Smooth muscle cell (in vitro differentiated cells): ENCODE data around the genes H3-3A, LIN9 and PARP1.

- RAMPAGE, long total RNA, result no peak
Measured at GRCh38 chr1:225464662-225466071, 37.3 kb upstream of the LBR start.

GRCh38 chr1:225466946-225468156, 39.5 kb upstream of the LBR start:
- RAMPAGE, long total RNA, result no peak

DNA sequence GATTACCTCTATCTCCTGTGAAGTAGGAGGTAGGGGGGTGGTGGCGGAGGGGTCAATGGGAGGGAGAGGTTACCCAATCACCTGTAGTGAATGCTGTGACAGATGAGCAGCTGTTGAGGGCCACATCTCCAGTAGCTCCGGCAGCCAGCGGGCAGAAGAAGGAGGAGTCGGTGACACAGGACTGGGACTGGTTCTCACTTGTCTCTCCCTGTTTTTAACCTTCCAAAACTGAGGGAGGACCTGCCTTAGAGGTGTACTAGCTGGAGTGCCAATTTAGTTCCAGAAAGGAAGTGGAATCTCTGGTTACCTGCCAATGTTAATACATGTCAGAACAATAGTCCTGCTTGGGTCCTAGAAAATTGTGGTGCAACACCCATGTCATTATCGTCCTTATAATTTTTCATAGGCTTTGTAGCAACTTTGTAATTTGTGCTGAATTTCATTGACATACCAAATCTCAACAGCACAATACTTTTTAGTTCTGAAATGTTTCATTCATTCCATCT, 56.2 kb upstream of the ENAH start:
- RAMPAGE, long total RNA, result no peak

- RAMPAGE, long total RNA, result no peak
Measured at GRCh38 chr1:225746524-225747237, 30.9 kb upstream of the SRP9 start.

GRCh38 chr1:225767136-225767486, 10.5 kb upstream of the SRP9 start:
- RAMPAGE, long total RNA, result no peak

DNA sequence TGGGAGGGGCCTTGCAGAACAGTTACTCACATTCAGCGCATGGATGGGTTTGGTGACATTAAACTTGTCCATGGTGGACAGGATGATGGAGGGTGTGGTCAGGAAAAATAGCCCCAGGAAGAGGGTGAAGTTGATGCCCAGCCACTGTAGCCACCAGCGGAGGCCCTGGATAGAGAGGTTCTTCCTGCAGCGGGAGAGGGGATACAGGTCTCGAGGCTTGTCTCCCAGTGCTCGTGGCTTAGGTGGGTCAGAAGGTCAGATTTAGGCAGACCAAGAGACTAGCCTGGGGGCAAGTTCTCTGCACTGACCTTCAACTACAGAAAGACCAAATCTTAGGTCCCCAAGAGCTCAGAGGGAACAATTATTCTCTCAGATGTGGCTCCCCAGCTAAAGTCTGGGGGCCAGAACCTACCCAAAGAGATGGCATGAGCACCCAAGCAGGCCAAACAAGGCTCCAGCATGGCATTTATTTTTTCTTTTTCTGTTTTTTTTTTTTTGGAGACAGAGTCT, 23.0 kb downstream of the TMEM63A start:
- RAMPAGE, long total RNA, result no peak

GRCh38 chr1:225865822-225866412, 16.3 kb downstream of the TMEM63A start:
- RAMPAGE, long total RNA, result no peak

DNA sequence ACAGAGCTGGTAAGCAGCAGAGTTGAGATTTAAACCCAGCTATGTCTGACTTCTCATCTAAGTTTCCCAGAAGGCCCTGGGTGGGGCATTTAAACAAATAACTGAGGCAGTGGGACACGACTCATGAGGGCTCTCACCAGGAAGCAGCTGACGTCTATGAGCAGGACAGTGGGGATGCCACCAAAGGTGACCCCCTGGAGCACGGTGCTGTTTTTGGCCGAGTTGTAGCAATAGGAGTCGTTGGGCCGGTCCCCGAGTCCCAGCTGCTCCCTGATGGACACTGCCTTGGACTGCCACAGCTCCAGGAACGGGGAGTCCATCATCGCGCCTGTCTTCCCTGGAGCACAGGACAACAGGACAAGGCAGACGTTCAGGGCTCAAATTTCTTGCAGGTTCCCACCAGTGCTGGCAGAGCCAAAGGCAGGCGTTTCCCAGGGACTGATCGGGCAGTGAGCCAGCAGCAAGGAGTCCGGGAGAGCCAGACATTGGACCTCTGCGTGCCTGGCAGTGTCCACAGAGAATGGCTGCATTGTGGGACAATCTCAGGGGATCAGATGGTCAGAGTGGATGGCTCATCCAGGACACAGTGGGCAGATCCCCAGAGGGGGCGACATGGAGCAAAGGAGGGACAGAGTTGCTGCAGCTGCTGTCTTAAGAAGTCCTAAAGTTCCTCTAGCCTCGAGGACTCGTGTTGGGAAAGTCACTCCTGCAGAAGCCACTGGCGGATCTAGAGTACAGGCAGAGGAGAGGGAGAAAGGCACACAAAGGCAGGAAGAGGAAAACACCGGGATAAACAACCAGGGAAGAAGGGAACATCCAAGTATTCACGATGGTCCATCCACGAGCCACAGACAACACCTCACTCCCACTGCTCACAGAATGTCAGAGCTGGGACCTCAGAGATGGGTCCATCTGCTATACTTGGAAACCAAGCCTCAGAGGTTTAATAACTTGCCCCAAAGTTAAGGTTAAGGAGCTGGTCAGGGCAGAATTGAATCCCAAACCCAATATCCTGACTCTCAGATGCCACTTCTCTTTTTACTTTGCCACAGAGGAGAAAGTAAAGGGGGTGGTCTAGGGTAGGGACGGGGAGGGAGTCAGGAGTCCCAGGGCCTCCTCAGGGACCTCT, 4.6 kb downstream of the TMEM63A start:
- RAMPAGE, long total RNA, result no peak

GRCh38 chr1:225881325-225882205, 615 bp downstream of the TMEM63A start:
- RAMPAGE, long total RNA, result no peak

GRCh38 chr1:225883722-225884399, 1.7 kb upstream of the TMEM63A start:
- RAMPAGE, long total RNA, result no peak

DNA sequence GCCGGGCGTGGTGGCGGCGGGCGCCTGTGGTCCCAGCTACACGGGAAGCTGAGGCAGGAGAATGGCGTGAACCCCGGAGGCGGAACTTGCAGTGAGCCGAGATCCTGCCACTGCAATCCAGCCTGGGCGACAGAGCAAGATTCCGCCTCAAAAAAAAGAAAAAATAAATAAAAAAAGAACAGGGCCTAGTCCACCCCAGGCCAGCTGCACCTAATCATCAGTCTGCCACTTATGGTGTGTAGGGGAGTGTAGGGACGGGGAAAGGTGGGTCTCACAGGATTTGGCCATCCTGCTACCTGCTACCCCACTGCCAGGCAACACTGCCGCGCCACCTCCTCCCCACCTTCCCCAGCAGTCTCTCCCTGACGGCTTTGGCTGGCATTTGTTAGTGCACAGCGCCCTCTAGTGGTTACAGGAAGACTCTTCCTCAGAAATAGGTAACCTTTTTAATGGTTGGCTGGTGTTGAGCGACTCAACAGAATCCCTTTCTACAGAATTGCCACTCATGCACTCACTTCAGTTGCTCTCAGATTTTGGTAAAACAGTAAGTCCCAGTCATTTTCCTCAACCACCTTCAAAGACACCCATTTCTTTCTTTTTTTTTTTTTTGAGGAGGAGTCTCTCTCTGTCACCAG, 23.3 kb downstream of the SDE2 start:
- RAMPAGE, long total RNA, result no peak

GRCh38 chr1:226004433-226004778, 5.3 kb upstream of the SDE2 start:
- RAMPAGE, long total RNA, result no peak

DNA sequence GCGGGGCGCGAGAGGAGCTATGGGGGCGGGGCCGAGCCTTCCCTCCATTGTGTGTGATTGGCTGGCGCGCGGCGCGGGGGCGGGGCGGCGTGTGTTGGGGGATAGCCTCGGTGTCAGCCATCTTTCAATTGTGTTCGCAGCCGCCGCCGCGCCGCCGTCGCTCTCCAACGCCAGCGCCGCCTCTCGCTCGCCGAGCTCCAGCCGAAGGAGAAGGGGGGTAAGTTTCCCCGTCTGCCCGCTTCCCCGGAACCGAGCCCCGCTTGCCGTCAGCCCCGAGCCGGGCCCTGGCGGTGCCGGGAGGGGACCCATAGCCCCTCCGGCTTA, at the start of gene H3-3A:
Gene H3-3A (plus strand): TSS at position 122 of the 324 bp plus-strand sequence.
- RAMPAGE, long total RNA, result start-site peak on the plus strand centred at position 156 of the sequence, 70 bp wide, 2,236 and 1,750 reads in 2 replicates

DNA sequence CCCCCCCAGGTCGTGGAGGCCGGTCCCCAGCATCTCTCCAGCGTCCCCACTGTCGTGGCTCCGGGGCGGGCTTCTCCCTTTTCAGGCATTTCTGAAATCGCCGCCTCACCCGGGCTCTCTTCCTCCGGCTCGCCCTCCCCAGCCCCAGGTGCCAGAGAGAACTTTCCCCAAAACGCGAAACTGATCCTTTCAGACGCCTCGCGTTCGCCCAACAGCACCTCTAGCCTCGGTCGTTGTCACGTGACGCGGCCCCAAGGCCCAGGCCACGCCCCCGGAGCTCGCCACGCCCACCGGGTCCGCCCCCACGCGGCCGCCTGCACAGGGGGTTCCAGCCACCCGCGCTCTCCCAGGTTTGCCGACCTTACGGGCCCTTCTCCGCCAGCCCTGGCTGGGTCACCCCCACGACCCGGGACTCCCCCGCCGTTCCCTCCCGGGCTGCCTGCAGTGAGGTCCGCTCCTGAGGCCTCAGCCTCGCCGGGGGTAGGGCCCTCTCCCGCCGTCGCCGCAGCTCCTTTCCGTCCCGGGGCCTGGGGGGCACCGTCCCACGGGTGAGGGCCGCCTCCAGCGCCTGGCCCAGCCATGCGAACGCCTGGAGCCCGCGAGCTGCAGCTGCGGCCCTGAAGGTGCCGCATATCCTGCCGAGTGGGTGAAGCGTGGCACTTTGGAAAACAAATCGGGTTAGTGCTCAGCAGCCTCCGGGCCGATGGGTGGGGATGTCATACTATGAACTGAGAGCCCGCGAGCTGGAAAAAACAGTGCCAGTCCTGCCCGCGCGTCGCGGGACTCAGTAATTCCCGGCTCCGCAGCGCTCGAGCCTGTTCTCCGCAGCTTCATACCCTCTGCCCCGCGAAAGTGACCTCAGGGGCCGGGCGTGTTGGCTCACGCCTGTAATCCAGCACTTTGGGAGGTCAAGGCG, 21.0 kb downstream of the H3-3A start:
- RAMPAGE, long total RNA, result no peak

GRCh38 chr1:226100433-226101472, 38.2 kb downstream of the H3-3A start:
- RAMPAGE, long total RNA, result no peak

- RAMPAGE, long total RNA, result no peak
Measured at GRCh38 chr1:226154423-226155087, 32.0 kb downstream of the ACBD3 start.

GRCh38 chr1:226165683-226166291, 20.8 kb downstream of the ACBD3 start:
- RAMPAGE, long total RNA, result no peak

DNA sequence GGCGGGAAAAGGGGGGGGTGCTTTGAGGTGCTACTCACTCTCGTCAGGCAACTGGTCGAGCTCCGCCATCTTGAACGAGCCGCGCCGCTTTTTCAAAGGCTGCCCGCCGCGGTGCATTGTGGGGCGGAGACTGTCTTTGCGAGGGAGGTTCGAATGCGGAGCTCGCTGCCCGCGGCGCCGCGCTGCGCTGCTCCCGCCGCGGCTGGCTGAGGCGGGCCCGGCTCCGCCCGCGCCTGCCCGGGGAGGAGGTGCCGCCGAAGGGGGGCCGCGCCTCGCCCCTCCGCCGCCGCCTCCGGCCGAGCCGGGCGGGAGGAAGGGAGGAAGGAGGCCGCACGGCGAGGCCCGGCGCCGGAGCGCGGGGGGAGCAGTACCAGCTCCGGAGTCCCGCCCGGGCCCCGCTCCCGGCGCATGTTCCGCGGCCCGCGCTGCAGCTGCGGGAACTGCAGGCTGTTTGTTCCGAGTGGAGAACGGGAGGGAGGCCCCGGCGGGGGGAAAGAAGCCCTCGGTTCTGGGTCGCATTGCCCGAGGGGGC, at the start of gene LIN9:
Gene LIN9 (minus strand): TSS at position 94 of the 532 bp plus-strand sequence.
- RAMPAGE, long total RNA, result start-site peak on the minus strand centred at position 84 of the sequence, 34 bp wide, 26 and 61 reads in 2 replicates

DNA sequence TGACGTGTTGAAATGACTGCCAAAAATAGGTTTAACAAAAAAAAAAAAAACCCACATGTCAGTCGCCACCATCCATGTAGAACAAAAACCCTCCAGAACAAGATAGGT, 700 bp downstream of the PARP1 start:
- RAMPAGE, long total RNA, result no peak

GRCh38 chr1:226407447-226408706, at the start of gene PARP1:
Gene PARP1, minus strand, starts transcription at chr1:226408093.
- RAMPAGE, long total RNA, result start-site peak on the minus strand at chr1:226408030-226408075, 80 and 32 reads in 2 replicates